Lower leg skin (tissue), 2 donors: Measurements from ENCODE around the genes TTC6 and MIS18BP1.

- PRO-cap = no peak
- RAMPAGE, long total RNA, 2 experiments = no peak in any of the 2 experiments
These were observed 120.8 kb downstream of the SLC25A21 start for GRCh38 chr14:37051630-37052078.

DNA sequence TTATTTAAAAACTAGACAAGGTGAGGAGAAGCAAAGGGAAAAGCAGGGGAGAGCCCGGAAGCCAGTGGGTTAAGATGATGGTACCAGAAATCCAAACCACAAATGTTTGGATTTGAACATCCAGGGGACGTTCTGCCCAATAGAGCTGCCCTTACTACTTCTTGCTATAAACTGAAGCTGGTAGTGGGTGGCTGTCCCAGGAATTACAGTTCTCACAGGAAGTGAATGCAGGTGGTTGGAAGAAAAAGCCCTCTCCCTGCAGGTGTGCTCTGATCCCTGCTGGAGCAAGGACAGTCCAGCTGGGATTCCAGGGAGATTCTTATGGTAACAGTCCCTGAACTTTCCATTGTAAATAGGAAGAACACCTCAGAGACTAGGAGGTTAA lies 111.6 kb downstream of the SLC25A21 start:
- PRO-cap = no peak
- RAMPAGE, long total RNA, 2 experiments = no peak in any of the 2 experiments

GRCh38 chr14:37587514-37588103 lies 7.4 kb downstream of the FOXA1 start:
- PRO-cap = no peak
- RAMPAGE, long total RNA, 2 experiments = no peak in any of the 2 experiments

- PRO-cap = no peak
- RAMPAGE, long total RNA, 2 experiments = no peak in any of the 2 experiments
These were observed at the start of gene TTC6 for GRCh38 chr14:37595495-37596447. Gene TTC6 (plus strand): TSS chr14:37595629.

DNA sequence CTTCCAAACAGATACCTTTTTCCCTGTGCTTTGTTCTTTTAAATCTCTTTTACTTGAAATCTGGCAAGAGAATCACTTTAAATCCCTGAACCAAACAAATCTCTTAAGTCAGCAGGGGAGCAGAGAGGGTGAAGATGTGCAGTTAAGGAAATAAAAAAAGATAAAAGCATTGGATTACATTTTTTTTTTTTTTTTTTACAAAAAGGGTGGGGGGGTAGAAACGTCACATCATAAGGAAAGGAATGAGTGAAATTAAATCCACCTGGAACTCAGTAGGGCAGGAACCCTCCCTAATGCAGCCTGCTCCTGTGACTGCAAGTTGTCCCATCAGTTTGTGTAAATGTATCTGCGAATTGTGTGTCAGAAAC lies 1.4 kb downstream of the TTC6 start:
- PRO-cap = no peak
- RAMPAGE, long total RNA, 2 experiments = no peak in any of the 2 experiments

- PRO-cap = no peak
- RAMPAGE, long total RNA, 2 experiments = no peak in any of the 2 experiments
These were observed 2.2 kb downstream of the TTC6 start for GRCh38 chr14:37597433-37598161.

GRCh38 chr14:37598162-37599100 lies 3.0 kb downstream of the TTC6 start:
- PRO-cap = no peak
- RAMPAGE, long total RNA, 2 experiments = no peak in any of the 2 experiments

GRCh38 chr14:38255018-38255764 lies 702 bp downstream of the CLEC14A start:
- PRO-cap = unidirectional peak, minus-strand start at chr14:38255407
- RAMPAGE, long total RNA, 2 experiments = no peak in any of the 2 experiments

GRCh38 chr14:38290589-38291140 lies 34.8 kb upstream of the CLEC14A start:
- PRO-cap = no peak
- RAMPAGE, long total RNA, 2 experiments = no peak in any of the 2 experiments

DNA sequence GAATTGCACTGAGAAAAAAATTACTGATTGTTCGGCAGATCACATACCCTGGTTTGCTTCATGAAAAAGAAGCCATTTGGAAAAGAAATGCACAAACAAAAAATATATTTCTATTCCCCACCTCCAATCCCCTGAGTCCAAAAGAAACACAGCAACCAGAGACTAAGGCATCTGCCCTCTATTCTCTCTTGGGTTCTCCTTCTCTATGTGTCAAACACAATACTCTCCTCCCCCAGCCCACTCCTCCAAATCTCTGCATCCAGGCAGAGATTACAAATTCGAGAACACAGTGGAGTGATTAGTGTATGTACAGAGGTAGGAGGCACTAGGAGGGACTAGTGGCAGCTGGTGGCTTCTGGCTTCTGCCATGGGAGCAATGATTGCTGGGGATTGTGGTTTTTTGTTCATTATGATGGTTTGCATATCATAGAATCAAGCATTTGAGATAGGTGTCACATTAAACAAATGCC lies 100.3 kb downstream of the SEC23A start:
- PRO-cap = no peak
- RAMPAGE, long total RNA, 2 experiments = no peak in any of the 2 experiments

DNA sequence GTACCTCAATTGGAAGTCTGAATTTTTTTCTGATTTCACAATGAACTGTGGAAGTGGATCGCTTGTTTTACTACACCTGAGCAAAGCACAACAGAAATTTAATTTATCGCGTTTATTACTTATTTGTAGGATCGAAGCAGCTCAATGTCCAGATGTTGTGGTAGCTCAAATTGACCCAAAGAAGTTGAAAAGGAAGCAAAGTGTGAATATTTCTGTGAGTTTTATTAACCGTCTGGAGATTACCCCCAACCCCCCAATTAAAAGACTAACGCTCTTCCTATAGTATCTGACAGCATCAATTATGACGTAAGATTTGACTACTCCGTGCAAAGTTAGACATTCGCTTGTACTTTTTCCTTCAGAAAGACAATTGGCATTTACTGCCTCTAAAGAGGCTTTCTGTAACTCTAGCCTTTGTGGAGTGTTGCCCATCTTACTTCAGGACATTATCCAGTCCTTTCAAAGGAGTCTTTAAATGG lies 616 bp downstream of the GEMIN2 start:
- PRO-cap = no peak
- RAMPAGE, long total RNA, 2 experiments = no peak in any of the 2 experiments

GRCh38 chr14:39348428-39349108 lies 83.7 kb downstream of the FBXO33 start:
- PRO-cap = no peak
- RAMPAGE, long total RNA, 2 experiments = no peak in any of the 2 experiments

- PRO-cap = no peak
- RAMPAGE, long total RNA, 2 experiments = no peak in any of the 2 experiments
These were observed 23.0 kb downstream of the LRFN5 start for GRCh38 chr14:41629617-41630202.

DNA sequence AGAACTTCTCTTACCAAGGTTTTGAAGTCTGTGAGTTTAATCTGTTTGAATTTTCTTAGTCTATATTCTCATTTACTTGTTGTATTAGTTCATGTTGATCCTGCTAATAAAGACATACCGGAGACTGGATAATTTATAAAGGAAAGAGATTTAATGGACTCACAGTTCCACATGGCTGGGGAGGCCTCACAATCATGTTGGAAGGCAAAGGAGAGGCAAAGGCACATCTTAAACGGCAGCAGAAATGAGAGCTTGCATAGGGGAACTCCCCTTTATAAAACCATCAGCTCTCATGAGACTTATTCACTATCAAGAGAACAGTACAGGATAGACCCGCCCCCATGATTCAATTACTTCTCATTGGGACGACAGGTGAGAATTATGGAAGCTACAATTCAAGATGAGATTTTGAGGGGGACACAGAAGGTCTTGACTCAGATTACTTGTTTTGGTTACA lies 381.9 kb downstream of the LRFN5 start:
- PRO-cap = no peak
- RAMPAGE, long total RNA, 2 experiments = no peak in any of the 2 experiments

DNA sequence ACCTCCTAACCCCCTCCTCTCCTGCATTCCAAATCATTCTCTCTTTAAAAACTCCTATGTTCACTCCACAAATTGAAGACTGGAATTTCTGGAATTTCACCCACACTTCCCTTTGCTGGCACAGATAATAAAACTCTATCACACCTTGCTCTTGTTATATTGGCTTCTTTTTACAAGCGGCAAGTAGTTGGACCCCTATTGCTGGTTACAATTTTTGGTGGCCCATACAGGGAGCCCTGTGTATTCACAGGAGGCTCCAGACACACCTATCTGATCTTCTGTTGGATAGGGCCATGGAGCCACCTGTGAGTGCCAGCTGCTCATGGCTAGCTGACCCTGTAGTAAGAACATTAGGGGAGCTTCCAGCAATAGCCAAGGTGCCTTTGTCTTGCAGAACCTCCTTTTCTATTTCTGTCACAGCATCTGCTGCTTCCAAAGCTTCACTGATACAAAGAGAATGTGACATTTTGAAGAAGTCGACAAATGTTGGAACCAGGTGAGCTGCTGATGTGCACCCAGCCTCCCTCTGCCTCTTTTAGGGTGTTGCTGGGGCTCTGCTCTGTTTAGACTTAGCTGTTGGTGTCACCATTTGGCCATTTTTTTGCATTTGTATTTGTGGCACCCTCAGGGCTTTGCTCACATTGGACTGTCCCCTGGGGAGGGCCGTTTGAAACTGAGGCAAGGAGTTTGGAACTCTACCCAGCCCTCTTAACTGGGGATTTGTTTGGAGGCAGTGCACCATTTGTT lies 41.4 kb downstream of the MIS18BP1 start:
- PRO-cap = no peak
- RAMPAGE, long total RNA, 2 experiments = no peak in any of the 2 experiments

DNA sequence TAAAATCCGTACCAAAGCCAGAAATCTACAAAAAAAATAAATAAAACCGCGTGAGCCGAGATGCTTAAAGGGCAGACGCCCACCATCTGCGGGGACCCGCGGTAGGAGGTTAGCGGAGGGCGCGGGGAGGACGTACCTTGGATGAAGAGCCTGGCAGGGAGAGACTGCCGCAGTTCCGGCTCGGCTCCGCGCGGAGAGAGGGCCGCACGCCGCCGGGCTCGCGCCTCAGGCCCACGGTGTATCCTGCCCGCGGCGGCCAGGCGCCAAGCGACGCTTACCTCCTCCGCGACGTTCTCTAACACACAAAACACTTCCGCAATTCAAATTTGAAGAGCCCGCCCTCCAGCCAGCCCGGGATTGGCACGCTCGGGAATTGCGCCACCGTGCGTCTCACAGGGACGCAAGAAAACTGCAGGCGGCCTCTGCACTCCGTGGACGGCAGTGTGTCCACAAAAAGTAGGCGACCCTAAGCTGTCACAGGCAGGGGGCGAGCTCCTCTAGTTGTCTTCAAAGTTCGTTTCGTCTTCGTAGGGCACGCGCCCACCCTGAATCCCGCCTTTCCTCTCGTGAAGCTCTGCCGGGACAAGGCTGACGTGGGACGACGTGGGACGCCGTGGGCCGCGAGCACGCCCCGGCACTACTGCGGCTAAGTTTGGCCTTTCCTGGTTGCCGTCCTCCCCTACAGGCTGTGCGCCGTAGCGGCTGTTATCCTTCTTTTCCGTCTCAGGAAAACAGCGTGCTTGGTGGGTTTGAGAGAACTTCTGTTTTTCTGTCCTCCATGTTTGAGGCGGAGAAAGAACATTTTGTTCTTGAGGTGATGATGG lies at the start of gene MIS18BP1:
TSS of gene MIS18BP1 (minus strand) at position 304 of the 824 bp plus-strand sequence.
- PRO-cap = bidirectional peak, plus-strand start at position 384 of the sequence, minus-strand start at position 297 of the sequence; bidirectional peak, plus-strand start at position 734 of the sequence, minus-strand start at position 626 of the sequence
- RAMPAGE, long total RNA, 2 experiments = start-site peak on the minus strand in 2 of 2 experiments, centred at positions 229 to 279 of the sequence, 75 to 85 reads per replicate

DNA sequence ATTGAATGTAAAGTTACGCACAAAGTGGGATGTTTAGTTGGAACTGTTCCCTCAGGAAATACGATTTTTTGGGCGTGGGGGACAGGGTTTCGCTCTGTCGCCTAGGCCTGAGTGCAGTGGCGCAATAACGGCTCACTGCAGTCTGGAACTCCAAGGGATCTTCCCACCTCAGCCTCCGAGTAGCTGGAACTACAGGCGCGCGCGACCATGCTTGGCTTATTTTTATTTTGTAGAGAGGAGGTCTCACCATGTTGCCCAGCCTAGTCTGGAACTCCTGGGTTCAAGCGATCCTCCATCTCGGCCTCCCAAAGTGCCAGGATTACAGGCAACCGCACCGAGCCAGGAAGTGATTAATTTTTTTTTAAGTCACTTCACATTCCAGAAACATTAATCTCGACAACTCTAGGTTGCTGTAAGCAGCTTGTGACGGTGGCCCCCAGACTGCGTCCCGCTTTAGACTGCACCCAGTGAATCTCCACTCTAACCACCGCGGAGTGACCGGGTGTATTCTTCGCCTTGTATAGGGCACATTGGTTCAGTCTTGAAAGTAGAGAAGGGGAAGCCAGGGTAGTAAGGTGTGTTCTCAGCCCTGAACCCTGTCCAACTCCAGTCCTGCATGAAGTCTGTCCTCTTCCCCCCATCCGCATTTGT lies 846 bp upstream of the MIS18BP1 start:
- PRO-cap = no peak
- RAMPAGE, long total RNA, 2 experiments = no peak in any of the 2 experiments

GRCh38 chr14:45367366-45367565 lies 114.3 kb upstream of the MIS18BP1 start:
- PRO-cap = no peak
- RAMPAGE, long total RNA, 2 experiments = no peak in any of the 2 experiments

DNA sequence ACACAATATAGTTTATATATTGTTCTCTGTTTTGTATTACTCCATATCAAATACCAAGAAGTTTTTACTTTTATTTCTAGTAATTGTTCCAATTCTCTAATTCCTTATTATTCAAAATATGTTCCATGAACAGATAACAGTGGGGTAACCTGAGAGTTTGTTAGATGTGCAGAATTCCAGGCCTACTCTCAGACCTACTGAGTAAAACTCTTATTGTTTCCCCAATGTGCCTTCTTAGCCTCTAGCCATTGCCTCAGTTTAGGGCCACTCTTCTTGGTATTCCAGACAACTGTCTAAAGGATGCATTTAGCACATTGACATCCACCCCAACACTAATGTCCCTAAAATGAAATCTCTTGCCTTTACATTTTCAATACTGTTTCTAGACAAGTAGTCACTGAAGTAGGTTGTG lies 650.3 kb upstream of the MIS18BP1 start:
- PRO-cap = no peak
- RAMPAGE, long total RNA, 2 experiments = no peak in any of the 2 experiments

DNA sequence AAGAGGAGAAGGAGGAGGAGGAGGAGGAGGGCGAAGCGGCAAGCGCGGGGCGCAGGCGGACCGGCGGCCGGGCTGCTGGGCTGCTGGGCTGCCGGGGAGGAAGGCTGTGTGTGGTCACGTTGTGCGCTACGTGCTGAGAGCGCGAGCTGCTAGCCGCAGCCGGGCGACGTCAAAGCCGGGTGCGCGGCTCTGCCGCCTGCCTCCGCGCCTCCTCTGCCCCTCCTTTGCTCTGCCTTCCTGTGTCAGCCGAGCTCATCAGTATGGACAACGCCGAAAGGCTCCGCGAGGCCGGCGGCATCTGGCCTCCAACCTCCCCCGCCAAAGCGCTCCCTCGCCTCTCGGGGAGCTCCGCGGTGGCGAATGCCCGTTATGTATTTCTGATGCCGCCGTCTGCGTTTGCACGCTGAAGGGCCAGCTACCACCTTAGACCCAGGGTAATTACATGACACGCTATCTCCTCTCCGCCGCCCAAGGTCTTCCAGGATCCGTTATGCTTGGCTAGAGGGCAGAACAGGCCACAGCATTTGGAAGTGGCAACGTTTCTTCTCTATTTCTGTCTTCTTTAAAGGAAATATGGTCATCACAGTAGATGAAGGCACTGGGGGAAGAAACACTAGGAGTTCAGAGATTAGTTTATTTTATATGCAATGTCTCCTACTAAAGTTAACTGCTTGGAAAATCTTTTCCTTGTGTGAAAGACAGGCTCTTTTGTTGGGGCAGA lies 739 bp upstream of the MDGA2 start:
- PRO-cap = bidirectional peak, plus-strand start at position 242 of the sequence, minus-strand start at position 106 of the sequence
- RAMPAGE, long total RNA, 2 experiments = no peak in any of the 2 experiments